Liver (tissue), 9 donors: ENCODE data around the genes UBL7 and COMMD4.

- PRO-cap, 5 experiments: no peak in any of the 5 experiments
- RAMPAGE, long total RNA, 2 experiments: no peak in any of the 2 experiments
- RRBS: no CpG with 5 or more reads among the region's 8 CpGs
Observed at GRCh38 chr15:74383630-74384570, 16.5 kb upstream of the CYP11A1 start.

- PRO-cap, 5 experiments: peak in 5 of 5 experiments; most common plus-strand start chr15:74461265 (in 2); most common minus-strand start chr15:74461136 (in 5)
- RAMPAGE, long total RNA, 2 experiments: start-site peak on the plus strand in 1 of 2 experiments, at chr15:74461293-74461319 at its widest, 60 to 66 reads per replicate; start-site peak on the minus strand in 2 of 2 experiments, at chr15:74461116-74461160 at its widest, 97 to 156 reads per replicate
- RRBS: 2% methylated on average over 13 of the region's 53 CpGs
Observed at GRCh38 chr15:74461009-74461922, at the start of gene UBL7. Gene UBL7 (minus strand): TSS chr15:74461160.

- PRO-cap, 5 experiments: peak in 1 of 5 experiments; most common plus-strand start chr15:74542077 (in 1); most common minus-strand start chr15:74541957 (in 1)
- RAMPAGE, long total RNA, 2 experiments: no peak in any of the 2 experiments
- RRBS: no CpG with 5 or more reads among the region's 7 CpGs
Observed at GRCh38 chr15:74541880-74542560, 1.0 kb downstream of the ARID3B start.

GRCh38 chr15:74594603-74595022 is 21.0 kb upstream of the CLK3 start:
- PRO-cap, 5 experiments: no peak in any of the 5 experiments
- RAMPAGE, long total RNA, 2 experiments: no peak in any of the 2 experiments
- RRBS: no CpG with 5 or more reads among the region's 1 CpG

GRCh38 chr15:74614240-74614541 is 1.4 kb upstream of the CLK3 start:
- PRO-cap, 5 experiments: no peak in any of the 5 experiments
- RAMPAGE, long total RNA, 2 experiments: no peak in any of the 2 experiments
- RRBS: no CpG with 5 or more reads among the region's 8 CpGs

GRCh38 chr15:74621030-74621531 is 5.4 kb downstream of the CLK3 start:
- PRO-cap, 5 experiments: peak in 1 of 5 experiments; most common minus-strand start chr15:74621428 (in 1)
- RAMPAGE, long total RNA, 2 experiments: no peak in any of the 2 experiments
- RRBS: no CpG with 5 or more reads among the region's 12 CpGs

DNA sequence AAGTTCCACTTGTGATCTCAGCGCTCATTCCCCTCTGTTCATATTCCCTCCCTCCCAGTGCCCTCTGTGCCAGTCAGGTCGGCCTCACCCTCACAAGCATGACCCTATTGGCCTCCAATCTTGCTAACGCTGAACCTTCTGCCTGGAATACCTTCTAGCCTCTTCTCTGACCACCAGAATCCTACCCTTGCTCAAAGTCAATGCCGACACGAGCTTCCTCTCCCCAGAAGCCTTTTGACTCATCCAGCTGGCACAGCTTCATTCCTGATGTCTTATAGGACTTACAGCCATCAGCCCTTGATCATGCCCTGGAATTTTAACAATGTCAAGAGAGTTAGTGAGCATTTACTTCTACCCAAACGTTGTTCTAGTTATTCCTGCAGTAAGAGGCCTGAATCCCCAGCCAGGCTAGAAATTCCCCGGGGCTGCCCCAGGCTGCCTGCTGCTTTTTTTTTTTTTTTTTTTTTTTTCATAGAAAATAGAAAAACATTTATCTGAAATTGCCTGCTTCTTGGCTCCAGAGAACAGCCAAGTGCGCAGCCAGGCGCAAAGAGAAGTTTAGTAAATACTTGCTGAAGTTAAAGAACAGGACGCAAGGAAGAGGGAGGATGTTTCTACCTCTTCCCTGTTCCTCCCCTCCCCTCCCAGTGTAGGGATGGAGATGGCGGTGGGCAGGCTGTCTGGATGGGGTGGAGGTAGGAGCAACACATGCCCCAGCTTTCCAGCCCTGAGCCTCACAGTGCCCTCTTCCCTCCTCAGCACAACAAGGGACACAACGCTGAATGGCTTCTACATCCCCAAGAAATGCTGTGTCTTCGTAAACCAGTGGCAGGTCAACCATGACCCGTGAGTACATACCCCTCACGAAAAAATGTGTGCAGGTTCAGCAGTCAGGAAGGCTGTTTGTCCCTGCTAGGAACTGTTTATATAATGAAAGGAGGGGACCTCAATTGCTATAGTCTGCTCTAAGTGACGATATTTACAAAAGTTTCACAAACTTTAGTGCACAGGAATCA is 4.1 kb downstream of the CYP1A2 start:
- PRO-cap, 5 experiments: no peak in any of the 5 experiments
- RAMPAGE, long total RNA, 2 experiments: no peak in any of the 2 experiments
- RRBS: no CpG with 5 or more reads among the region's 16 CpGs

DNA sequence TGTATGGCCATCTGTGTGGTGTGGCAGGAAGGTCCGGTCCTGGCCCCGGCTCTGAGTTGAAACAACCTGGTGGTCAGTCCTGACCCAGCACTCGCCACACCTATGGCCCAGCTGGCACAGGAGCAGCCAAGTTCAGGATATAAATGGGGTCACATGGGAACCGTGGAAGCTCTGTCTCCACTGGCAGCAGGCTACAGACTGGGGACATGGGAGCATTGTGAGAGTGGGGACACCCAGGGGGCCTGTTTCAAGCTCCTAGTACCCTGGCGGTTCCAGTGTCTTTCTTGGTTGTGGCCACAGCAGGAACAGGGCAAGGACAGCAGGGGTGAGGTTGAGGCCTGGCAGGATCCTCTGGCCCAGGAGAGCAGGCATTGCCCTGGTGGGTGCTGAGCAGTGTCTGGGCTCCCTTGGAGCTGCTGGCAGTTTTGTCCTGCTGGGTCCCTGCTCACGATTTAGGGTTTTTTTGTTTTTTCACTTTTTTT is 1.9 kb downstream of the CSK start:
- PRO-cap, 5 experiments: no peak in any of the 5 experiments
- RAMPAGE, long total RNA, 2 experiments: no peak in any of the 2 experiments
- RRBS: 0% methylated on average over 1 of the region's 6 CpGs

DNA sequence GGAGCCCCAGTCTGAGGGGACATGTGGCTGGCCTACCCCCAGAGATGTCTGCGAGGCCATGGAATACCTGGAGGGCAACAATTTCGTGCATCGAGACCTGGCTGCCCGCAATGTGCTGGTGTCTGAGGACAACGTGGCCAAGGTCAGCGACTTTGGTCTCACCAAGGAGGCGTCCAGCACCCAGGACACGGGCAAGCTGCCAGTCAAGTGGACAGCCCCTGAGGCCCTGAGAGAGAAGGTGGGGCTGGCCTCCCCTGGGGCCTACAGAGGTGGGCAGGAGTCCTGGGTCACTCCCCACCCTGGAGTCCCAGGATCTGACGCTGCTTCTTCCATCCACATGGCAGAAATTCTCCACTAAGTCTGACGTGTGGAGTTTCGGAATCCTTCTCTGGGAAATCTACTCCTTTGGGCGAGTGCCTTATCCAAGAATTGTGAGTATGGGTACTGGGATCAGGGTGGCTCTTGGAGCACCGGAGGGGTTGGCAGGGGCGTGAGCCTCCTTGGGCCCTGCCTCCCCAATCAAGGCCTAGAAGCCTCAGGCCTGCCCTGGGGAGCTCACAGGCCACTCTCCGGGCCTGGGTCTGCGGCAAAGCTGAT is 10.9 kb upstream of the LMAN1L start:
- PRO-cap, 5 experiments: peak in 1 of 5 experiments; most common plus-strand start position 361 of the sequence (in 1)
- RAMPAGE, long total RNA, 2 experiments: no peak in any of the 2 experiments
- RRBS: 90% methylated on average over 3 of the region's 16 CpGs

- PRO-cap, 5 experiments: no peak in any of the 5 experiments
- RAMPAGE, long total RNA, 2 experiments: no peak in any of the 2 experiments
- RRBS: no CpG with 5 or more reads among the region's 5 CpGs
Observed at GRCh38 chr15:74901536-74901993, 5.1 kb downstream of the FAM219B start.

DNA sequence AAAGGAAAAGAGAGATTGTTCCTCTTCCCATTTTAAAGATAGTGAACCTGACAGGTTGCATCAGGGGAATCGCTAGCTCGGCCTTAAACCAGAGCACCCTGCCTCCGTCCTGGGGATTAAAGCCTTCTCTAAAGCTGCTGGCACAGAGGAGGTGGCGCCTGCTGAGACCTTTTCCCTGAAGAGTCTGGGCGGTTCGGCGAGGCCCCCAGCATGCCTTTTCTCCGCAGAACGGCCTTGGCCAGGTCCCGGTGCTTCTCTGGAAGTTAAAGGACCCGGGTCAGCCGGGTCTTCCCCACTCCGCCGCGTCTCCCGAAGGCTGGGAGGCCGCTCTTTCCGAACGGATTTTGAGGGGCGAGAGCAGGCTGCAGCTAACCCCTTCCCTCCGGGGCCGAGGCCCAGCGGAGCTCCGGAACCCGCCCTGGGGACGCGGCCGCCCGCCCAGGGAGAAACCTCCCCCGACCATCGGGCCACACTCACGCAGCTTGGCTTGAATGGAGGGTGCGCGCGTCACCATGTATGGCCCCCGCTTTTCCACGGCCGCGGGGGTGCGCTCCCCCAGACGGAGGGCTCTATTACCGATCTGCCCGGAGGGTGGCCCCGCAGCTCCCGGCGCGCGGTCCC is 431 bp downstream of the FAM219B start:
- PRO-cap, 5 experiments: no peak in any of the 5 experiments
- RAMPAGE, long total RNA, 2 experiments: no peak in any of the 2 experiments
- RRBS: 1% methylated on average over 7 of the region's 48 CpGs

- PRO-cap, 5 experiments: no peak in any of the 5 experiments
- RAMPAGE, long total RNA, 2 experiments: no peak in any of the 2 experiments
- RRBS: no CpG with 5 or more reads among the region's 9 CpGs
Observed at GRCh38 chr15:74918868-74920132, 12.6 kb upstream of the FAM219B start.

DNA sequence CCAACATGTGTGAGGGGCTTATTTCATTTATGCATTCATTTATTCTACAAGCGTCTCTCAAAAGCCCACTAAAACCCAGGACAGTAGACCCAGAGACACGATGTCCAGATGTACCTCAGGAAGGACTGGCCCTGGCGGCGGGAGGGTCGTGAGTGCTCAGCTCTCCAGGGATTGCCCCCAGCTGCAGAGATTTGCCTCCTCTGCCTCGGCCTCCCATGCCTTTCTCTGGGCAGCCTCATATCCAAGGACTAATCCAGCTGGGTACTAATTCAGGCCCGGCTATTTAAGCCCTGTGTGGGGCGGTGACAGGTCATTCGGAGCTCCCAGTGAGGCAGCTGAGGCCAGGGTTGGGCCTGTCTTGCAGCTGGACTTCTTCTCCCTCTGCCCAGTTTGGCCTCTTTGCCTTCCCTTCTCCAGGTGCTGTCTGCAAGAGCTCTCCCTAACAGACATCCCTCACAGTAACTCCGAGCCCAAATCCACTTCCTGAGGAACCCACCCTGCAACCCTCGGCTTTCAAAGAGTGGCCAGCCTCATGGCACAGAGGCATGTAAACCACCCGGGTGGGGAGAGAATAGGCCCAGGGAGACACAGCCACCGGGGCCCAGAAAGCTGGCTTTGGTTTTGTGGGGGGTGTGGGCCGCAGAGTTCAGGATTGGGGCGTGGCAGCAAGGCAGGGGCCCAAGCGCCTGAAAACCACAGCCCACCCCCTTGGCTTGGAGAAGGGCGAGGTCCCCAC is 85.7 kb downstream of the PPCDC start:
- PRO-cap, 5 experiments: no peak in any of the 5 experiments
- RAMPAGE, long total RNA, 2 experiments: no peak in any of the 2 experiments
- RRBS: no CpG with 5 or more reads among the region's 17 CpGs

DNA sequence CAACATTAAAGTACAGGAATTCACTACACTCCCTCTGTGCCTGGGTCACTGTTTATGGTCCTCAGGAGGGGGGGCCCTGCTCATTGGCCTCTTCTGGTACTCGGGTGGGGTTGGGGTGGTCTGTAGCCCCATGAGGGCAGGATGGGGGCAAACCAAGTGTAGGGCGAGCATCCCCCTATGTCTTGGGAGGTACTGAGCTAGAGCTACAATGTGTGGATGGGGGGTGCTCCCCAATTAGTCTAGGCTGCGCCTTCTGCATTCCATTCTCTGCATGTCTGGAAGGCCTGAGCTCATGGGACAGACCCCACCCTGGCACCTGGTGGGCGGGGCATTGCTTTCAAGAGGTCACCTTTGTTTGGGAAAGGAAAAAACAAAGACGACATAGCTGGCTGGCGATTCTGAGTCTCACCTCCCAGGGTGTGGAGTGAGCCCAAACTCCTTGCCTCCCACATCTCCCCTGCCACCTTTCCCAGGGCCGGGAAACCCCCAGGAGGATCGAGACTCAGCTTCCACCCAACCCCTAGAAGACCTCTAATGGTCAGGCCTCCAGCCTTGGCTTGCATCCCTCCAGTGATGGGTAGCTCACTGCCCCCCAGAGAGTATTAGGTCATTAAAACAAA is 45.0 kb upstream of the C15orf39 start:
- PRO-cap, 5 experiments: no peak in any of the 5 experiments
- RAMPAGE, long total RNA, 2 experiments: no peak in any of the 2 experiments
- RRBS: no CpG with 5 or more reads among the region's 8 CpGs

- PRO-cap, 5 experiments: peak in 2 of 5 experiments; most common plus-strand start chr15:75178593 (in 1); most common minus-strand start chr15:75178518 (in 1)
- RAMPAGE, long total RNA, 2 experiments: no peak in any of the 2 experiments
- RRBS: 11% methylated on average over 26 of the region's 61 CpGs
Observed at GRCh38 chr15:75178155-75179204, 23.2 kb upstream of the C15orf39 start.

DNA sequence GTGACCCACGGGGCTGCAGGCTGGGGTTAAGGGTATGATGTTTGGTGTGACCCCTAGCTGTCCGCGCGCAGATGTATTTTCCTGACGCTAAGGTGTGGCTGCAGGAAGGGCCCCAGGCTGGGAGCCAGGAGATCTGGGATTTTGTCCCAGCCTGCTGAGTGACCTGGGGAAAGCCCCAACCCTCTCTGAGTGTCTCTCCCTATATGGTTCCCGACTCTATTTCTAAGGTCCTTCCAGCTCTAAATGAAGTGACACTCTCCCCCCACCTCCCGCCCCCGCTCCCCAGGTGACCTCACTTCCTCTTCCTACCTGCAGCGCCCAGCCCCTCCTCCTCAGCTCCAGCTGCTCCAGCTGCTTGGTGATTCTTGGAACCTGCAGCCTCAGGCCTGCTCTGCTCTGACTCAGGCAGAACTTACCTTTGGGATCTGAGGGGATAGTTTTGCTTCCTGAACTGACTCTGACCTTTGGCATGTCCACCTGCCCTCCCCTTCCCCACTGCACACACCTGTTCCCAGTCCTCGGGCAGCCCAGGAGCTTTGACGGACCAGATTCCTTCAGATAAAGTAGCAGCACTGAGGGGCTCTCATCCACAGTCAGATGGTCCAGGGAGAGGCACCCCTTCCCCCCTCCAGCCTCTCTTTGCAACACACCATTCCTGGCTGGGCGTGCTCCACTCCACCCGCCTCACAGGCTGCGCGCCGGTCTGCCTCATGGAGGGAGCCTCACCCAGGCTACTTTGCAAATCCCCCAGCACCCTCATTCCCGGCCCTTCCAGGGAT is 937 bp upstream of the C15orf39 start:
- PRO-cap, 5 experiments: peak in 4 of 5 experiments; most common plus-strand start position 350 of the sequence (in 2); most common minus-strand start position 218 of the sequence (in 3)
- RAMPAGE, long total RNA, 2 experiments: no peak in any of the 2 experiments
- RRBS: 6% methylated on average over 2 of the region's 17 CpGs

GRCh38 chr15:75204507-75205226 is 3.0 kb downstream of the C15orf39 start:
- PRO-cap, 5 experiments: no peak in any of the 5 experiments
- RAMPAGE, long total RNA, 2 experiments: no peak in any of the 2 experiments
- RRBS: no CpG with 5 or more reads among the region's 11 CpGs

GRCh38 chr15:75206074-75206772 is 4.5 kb downstream of the C15orf39 start:
- PRO-cap, 5 experiments: no peak in any of the 5 experiments
- RAMPAGE, long total RNA, 2 experiments: no peak in any of the 2 experiments
- RRBS: no CpG with 5 or more reads among the region's 12 CpGs

DNA sequence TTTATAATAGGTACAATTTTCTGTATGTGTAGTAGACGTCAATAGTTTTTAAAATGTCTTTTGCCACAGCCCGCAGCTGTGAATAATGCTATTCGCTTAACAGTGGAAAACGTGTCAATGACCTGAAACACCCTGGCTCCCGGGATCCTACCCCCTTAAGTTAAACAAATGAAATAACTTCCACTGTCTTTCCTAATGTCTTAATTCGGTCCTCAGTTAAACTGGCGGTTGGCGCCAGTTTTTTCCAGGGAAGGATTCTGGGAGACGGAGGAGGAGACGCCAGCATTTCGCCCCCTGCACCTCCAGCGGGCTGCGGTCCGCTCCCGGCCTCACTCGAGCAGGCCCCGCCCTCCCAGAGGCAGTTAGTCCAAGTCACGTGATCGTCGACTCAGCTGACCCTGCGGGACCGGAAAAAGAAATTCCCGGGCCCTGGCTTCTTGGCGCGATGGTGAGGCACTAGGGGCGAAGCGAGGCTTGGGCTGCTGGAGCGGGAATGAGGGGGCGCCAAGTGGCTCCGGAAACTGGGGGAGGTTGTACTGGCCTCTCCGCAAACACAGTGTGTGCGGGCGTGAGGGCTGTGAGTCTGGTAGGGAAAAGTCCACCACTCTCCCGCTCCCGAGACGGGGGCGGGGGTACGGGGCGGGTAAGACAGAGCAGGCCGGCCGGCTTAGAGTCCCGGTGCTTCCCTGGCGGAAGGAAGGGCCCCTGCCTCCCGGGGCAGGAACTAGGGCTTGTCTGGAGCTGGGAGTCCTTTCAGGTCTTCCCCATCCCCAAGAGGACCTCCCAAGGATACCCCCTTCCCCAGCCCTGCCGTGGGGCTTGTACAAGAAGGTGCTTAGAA is at the start of gene COMMD4:
COMMD4 (plus strand) TSS at position 419 of the 841 bp plus-strand sequence.
- PRO-cap, 5 experiments: peak in 5 of 5 experiments; most common plus-strand start position 419 of the sequence (in 2); most common minus-strand start position 331 of the sequence (in 3)
- RAMPAGE, long total RNA, 2 experiments: start-site peak on the plus strand in 2 of 2 experiments, centred at positions 412 to 414 of the sequence, 41 to 179 reads per replicate
- RRBS: 2% methylated on average over 3 of the region's 45 CpGs

DNA sequence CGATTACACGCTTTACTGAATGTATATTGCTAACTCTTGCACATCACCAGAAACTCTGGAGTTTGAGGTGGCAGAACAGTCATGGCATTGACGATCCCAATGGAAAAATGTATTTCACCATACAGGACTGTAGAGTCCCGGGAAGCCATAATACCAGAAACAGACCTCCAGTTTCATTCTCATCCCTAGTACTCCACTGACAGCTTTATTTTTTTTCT is 602 bp upstream of the MAN2C1 start:
- PRO-cap, 5 experiments: no peak in any of the 5 experiments
- RAMPAGE, long total RNA, 2 experiments: no peak in any of the 2 experiments
- RRBS: no CpG with 5 or more reads among the region's 4 CpGs